Transverse colon (tissue), 4 donors: Measurements from ENCODE around the genes ABCB7, GPR174 and PCDH11X.

GRCh38 chrX:74534967-74535633 is 79.3 kb downstream of the RLIM start:
- PRO-cap = no peak
- RAMPAGE, long total RNA, 4 experiments = no peak in any of the 4 experiments

GRCh38 chrX:75004640-75005023 is 79.4 kb upstream of the NEXMIF start:
- PRO-cap = unidirectional peak, plus-strand start at chrX:75004833
- RAMPAGE, long total RNA, 4 experiments = no peak in any of the 4 experiments

- PRO-cap = bidirectional peak, plus-strand start at chrX:75156389, minus-strand start at chrX:75156253
- RAMPAGE, long total RNA, 4 experiments = start-site peak on the minus strand in 2 of 4 experiments, at chrX:75156279-75156304 at its widest, 58 to 86 reads per replicate
These were observed at the start of gene ABCB7 for GRCh38 chrX:75155827-75156870. Gene ABCB7, minus strand, starts transcription at chrX:75156283.

GRCh38 chrX:77494143-77494542 is 47.0 kb downstream of the FGF16 start:
- PRO-cap = no peak
- RAMPAGE, long total RNA, 4 experiments = no peak in any of the 4 experiments

GRCh38 chrX:77911501-77911700 is 908 bp downstream of the ATP7A start:
- PRO-cap = no peak
- RAMPAGE, long total RNA, 4 experiments = no peak in any of the 4 experiments

- PRO-cap = no peak
- RAMPAGE, long total RNA, 4 experiments = no peak in any of the 4 experiments
These were observed 5.6 kb downstream of the CYSLTR1 start for GRCh38 chrX:78321762-78322228.

GRCh38 chrX:78653113-78653773 is 5.9 kb downstream of the RTL3 start:
- PRO-cap = no peak
- RAMPAGE, long total RNA, 4 experiments = no peak in any of the 4 experiments

- PRO-cap = no peak
- RAMPAGE, long total RNA, 4 experiments = no peak in any of the 4 experiments
These were observed 5.6 kb upstream of the GPR174 start for GRCh38 chrX:79138698-79139386.

DNA sequence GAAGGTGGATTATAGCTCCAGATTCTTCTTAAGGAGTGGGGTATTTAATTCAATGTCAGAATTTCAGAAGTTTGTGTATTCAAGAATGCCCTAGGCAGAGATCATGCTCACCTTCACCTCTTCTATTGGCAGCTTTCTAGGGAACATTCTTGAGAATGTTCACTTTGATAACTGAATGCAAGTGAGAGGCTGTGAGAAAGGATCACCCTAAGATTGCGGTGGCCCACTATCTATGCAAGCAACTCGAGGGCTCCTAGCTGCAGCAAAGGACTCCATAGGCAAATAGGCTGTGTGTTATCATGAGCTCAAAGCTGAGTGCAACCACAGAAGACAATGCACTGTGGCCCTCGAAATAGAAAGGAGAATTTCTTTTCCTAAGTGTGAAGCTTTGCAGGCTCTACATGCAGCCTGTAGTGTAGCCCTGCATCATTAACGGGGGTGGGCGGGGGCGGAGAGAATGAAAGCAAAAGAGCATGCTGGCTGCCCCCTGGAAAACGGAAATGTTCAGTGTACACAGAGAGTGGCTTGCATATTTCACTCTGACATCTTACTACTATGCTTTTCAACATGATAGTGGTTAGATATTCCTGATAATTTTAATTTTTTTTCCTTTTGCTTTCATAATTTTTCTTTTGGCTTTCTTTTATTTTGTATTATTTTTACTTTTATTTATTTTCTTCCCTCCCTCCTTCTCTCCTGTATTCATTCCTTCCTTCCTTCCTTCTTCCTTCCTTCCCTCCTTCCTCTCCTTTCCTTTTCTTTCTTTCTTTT is at the start of gene GPR174:
Gene GPR174 (plus strand): TSS at position 507 of the 771 bp plus-strand sequence.
- PRO-cap = bidirectional peak, plus-strand start at position 492 of the sequence, minus-strand start at position 340 of the sequence
- RAMPAGE, long total RNA, 4 experiments = no peak in any of the 4 experiments

DNA sequence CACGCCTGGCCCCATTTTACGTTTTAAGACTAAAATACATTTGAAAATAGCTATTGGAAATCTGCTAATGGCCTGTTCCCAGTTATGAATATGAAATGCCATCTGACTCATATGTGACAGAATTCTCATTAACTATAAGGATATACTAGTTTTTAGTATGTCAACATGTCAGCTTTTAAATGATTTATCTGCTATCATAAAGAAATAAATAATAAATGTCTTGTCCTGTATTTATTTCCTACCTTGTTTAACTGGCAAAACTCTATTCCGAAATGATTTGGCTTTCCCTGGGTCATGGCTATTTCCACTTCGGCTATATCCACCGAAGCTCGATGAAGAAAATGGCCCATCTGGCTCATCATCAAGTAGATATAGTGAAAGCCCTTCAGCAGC is 128.6 kb downstream of the BRWD3 start:
- PRO-cap = no peak
- RAMPAGE, long total RNA, 4 experiments = start-site peak on the minus strand in 1 of 4 experiments, centred at position 299 of the sequence, 27 reads per replicate

GRCh38 chrX:82757693-82758125 is 750.4 kb upstream of the POU3F4 start:
- PRO-cap = no peak
- RAMPAGE, long total RNA, 4 experiments = no peak in any of the 4 experiments

- PRO-cap = unidirectional peak, plus-strand start at chrX:82945491
- RAMPAGE, long total RNA, 4 experiments = no peak in any of the 4 experiments
These were observed 562.8 kb upstream of the POU3F4 start for GRCh38 chrX:82945274-82945642.

DNA sequence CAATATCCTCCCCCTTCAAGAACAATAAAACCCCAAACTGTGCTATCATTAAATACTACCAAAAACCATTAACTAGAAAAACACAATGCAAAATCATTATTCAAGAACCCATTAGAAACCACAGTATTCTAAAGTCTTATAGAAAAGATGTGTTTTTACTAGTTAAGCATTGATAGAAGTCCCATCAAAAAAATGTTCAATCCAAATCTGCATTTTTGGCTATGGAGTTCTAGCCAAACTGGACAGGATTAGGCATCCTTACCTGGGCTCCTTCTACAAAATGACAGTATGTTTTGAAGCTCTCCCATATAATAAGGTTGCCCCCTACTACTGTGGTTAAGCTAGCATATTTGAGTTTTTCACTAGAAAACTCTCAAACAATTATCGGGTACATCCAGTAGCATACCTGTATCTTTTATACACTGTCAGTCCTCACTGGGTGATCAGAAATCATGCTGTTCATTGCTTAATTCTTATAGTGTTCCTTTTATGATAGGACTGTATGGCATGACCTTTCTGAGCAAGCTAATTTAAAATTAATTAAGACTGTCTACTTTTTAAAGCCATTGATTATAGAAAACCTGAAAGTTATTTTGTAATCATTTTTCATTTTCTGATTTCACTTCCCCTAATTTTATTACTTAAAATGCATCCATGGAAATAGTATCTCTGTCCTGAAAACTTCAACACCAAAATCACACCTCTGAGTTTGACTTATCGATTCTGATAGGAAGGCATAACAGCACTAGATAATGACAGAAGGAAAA is 126.1 kb downstream of the RPS6KA6 start:
- PRO-cap = no peak
- RAMPAGE, long total RNA, 4 experiments = start-site peak on the minus strand in 2 of 4 experiments, centred at positions 224 to 258 of the sequence, 6 to 20 reads per replicate

DNA sequence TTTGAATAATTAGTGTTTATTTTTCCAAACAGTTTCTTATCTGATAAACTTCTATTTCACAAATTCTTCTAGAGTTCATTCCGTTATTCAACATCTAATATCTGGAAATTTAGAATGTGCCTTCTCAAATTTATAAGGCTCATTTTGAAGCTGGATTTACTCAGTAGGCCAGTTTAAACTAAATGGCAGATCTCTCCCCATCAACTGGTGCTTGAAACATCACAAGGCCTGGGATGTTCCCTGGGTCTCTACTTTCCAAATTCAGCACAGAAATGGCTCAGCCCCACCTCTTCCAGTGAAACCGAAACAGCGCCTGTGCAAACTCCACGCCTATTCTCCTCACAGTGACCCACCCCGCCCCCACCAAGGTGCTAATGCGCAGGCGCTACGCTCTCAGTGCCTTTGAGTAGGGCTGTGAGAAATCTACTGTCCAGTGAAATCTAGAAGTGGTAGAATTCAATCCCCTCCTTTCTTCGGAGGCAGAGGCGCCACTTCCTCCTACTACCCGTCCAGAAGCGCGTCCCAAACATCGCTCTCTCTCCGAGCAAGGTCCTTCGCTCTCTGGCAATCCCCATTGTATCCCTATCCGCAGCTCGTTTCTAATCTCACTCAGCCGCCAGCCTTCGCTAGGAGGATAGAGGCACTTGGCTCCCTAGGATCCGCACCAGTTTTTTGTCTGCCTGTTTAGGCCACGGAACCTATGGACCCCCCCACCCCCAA is 557 bp downstream of the HDX start:
- PRO-cap = bidirectional peak, plus-strand start at position 433 of the sequence, minus-strand start at position 206 of the sequence
- RAMPAGE, long total RNA, 4 experiments = no peak in any of the 4 experiments

GRCh38 chrX:85154911-85155394 is 88.6 kb downstream of the SATL1 start:
- PRO-cap = no peak
- RAMPAGE, long total RNA, 4 experiments = no peak in any of the 4 experiments

DNA sequence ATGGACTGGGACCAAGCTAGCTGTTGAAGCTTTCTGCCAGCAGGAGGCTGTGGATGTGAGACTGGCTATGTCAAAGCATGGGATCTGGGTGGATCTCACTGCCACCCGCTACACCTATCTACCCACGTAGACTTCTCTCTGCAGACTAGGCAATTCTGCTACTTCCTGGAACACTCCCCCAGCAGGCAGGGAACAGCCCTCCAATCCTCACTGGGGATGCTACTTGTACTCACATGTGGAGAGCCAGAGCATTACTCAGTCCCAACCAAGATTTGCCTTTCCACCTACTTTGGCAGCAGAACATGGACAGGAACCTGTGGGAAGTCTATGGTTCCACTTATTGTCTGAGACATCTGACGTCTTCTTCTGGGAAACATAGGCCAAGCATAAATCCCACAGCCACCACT is 383.5 kb upstream of the CPXCR1 start:
- PRO-cap = no peak
- RAMPAGE, long total RNA, 4 experiments = no peak in any of the 4 experiments

DNA sequence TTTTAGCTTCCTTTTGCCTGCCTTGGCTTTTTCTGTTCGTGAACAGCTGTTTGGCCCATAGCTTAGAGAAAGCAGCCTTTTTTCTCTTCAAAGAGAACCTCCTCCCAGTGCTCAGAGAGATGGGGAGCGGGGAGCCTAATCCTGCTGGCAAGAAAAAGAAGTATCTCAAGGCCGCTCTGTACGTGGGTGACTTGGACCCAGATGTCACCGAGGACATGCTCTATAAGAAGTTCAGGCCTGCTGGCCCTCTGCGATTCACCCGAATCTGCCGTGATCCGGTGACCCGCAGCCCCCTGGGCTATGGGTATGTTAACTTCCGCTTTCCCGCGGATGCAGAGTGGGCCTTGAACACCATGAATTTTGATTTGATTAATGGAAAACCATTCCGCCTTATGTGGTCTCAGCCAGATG is 825 bp downstream of the PABPC5 start:
- PRO-cap = no peak
- RAMPAGE, long total RNA, 4 experiments = no peak in any of the 4 experiments

DNA sequence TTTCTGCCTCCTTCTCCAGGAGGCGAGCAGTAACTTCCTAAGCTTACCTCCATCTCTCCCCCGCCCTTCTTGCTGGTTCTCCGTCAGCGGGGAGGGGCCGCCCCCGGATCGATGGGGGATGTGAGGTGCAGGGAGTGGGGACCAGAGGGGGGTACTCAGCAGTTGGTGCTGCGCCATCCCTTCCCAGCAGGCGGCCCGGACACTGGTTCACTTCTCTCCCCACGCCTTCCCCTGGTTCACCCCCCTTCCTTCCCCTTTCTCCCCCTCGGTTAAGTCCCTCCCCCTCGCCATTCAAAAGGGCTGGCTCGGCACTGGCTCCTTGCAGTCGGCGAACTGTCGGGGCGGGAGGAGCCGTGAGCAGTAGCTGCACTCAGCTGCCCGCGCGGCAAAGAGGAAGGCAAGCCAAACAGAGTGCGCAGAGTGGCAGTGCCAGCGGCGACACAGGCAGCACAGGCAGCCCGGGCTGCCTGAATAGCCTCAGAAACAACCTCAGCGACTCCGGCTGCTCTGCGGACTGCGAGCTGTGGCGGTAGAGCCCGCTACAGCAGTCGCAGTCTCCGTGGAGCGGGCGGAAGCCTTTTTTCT is at the start of gene PCDH11X:
Gene PCDH11X (plus strand): TSS at position 322 of the 585 bp plus-strand sequence.
- PRO-cap = unidirectional peak, plus-strand start at position 322 of the sequence
- RAMPAGE, long total RNA, 4 experiments = no peak in any of the 4 experiments

DNA sequence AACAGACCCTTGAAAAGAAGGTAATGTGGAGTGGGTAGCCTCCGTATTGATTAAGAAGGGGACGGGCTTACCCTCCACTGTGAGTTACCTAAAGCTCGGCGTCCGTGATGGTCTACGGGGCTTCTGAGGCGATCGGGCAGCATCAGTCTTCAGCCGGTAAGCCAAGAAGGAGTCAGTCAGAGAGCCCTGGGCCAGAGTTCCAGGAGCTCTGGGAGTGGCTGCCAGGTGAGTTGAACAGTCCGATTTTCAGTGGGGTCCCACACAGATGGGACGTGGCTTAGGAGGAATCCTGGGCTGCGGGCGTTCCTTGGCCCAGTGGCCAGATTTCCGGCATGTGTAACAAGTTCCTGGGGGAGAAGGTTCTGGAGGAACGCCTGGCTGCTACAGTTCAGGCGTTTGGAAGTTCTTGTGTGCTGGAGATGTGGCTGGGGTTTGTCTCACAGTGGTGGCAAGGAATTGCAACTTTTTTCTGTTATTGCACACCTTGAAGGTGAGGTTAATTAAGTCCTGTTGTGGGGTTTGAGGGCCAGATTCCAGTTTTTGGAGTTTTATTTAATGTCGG is 324.3 kb downstream of the PCDH11X start:
- PRO-cap = no peak
- RAMPAGE, long total RNA, 4 experiments = no peak in any of the 4 experiments

- PRO-cap = no peak
- RAMPAGE, long total RNA, 4 experiments = no peak in any of the 4 experiments
These were observed 531.0 kb downstream of the FAM133A start for GRCh38 chrX:94205067-94205353.